Placental epithelial cell (primary cell): ENCODE measurements around the genes IFI27L1 and GSC.

GRCh38 chr14:93347258-93347935 is 415 bp downstream of the COX8C start:
- CAGE, long polyA plus RNA = no peak

- CAGE, long polyA plus RNA = no peak
Measured at GRCh38 chr14:93693830-93694499, 94.3 kb downstream of the PRIMA1 start.

GRCh38 chr14:93895095-93895414 is 32.1 kb upstream of the FAM181A start:
- CAGE, long polyA plus RNA = no peak

GRCh38 chr14:93939294-93940056 is 12.3 kb downstream of the FAM181A start:
- CAGE, long polyA plus RNA = no peak

DNA sequence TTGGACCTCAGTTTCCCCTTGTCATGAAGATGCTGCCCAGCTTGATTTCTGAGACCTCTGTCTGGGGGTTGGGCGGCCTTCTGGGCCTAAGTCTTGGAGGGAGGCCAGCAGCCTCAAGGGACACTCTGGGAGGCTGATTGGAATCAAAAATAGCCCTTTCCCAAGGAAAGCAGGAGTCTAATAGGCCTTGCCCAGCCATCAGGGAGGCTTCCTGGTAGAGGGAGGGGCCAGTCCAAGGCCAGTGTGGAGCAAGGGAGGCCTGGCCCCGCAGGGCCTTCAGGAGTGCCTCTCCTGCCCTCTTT is 6.9 kb downstream of the ASB2 start:
- CAGE, long polyA plus RNA = no peak

GRCh38 chr14:94001064-94001470 is 4.0 kb downstream of the CCDC197 start:
- CAGE, long polyA plus RNA = no peak

DNA sequence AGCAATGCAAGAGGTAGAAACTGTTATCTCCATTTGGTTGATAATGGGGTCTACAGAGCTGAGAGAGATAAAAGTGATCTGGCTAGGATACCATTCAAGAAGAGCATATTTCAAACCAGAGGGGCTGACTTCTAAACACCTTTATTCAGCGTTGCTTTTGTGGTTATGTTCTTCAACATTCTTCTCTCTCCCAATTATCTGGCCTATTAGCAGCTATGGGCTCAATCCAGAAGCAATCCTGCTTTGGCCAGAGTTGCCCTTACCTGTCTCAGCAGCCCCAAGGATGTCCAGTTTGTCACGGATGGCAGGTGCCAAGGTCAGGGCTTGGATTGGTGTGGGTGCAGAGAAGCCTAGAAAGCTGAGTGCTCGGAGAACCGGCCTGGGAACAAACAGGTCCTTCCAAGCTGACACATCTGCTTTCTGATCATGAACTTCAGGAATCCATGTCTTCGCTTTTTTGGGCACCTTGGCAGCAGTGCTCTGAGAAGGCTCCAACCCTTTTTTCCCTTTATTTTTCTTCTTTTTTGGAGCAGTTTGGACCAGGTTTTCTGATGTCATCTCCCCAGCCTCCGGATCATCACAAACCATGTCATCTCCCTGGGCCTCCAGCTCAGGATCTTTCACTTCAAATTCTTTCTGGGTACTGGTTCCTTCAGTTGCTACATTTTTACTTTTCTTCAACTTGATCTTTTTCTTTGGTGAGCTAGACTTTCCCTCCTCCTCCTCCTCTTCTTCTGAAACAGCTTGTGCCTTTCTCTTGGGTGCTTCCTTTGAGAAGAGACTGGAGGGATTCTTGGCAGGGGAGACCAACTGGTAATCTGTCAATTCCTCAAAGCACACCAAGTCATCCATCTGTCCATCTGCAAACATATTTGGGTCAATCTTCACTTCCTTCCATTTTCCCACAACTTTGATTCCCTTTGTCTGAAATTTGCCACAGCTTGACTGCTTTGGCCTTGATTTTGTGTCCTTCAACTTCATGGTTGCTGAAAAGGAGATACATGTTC is 1.9 kb downstream of the DDX24 start:
- CAGE, long polyA plus RNA = no peak

DNA sequence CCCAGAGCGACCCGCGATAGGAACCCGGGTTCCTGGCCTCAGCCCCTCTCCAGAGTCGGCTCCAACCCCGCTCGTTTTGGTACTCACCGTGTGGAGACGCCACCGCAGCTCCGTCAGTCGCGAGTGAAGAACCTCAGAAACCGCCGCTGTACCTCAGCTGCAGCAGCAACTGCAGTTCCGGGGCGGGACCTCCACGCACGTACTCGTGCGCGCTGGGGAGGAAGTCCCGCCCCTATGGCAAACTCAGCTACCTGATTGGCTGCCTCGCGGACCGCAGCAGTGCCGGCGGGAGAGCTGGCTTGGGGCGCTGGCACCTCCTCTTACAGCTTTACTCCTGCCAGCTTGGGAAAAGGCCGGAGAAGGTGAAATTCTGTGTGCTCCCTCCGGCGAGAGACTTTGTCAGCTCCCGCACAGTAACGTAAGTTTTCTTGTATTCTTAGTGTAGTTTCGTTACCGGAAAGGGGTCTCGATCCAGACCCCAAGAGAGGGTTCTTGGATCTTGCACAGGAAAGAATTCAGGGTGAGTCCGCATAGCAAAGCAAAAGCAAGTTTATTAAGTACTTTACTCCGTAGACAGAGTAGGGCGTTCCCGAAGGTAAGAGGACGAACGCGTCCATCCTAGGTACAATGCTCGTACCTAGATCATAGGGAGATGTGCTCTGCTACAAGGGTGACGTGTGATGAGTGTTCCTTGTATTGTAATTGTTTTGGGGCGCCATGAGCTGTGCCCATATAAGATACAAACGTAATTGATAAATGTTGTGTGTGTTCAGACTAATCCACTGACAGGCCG is at the start of gene IFI27L1:
Gene IFI27L1, plus strand, starts transcription at position 279 of the 793 bp plus-strand sequence.
- CAGE, long polyA plus RNA = no peak

DNA sequence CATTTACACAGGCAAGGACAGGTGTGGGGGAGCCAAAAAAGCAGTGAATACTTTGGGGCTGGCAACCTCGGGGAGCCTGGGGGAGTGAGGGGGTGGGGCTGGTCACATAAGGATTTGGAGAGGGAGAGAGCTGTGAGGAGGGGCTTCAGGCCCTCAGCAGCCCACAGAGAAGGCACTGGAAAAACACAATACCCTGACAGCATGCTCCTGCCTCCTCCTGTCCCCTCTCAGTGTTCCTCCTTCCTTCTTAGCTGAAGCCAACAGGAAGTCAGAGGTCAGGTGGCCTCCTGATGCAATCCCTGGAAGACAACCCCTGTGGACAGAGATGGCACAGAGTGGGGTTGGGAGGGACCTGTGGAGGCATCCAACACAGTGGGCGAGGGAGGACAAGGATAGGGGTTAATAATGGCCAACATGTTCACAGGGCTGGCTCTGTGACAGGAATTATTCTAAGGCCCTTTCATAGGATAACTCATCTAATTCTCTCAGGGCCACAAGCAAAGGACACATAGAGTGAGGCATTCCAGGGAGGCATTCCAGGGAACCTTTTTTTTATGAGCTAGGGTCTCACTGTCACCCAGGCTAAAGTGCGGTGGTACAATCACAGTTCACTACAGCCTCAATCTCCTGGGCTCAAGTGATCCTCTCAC is 15.4 kb upstream of the IFI27L2 start:
- CAGE, long polyA plus RNA = no peak

DNA sequence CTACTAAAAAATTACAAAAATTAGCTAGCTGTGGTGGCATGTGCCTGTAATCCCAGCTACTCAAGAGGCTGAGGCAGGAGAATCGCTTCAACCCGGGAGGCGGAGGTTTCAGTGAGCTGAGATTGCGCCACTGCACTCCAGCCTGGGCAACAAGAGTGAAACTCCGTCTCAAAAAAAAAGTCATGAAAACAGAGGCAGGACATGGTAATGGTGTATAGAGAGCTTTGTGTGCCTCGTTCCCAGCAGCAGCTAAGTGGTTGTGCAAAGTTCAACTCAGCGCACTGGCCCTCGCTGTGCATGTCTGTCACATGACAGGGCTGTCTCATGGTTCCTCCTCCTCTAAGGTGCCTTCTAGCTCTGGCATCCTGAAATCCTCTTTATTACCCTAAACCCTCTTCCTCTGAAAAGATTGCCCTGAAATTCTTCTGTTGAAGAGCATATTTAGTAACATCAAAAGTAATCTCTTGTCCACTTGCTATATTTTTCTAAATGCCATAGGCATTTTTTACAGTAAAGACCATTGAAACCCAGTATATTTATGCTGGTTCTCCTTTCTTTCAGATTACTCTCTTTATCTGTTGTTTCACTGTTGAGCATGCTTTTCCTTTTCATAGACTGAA is 15.8 kb downstream of the SERPINA10 start:
- CAGE, long polyA plus RNA = no peak

DNA sequence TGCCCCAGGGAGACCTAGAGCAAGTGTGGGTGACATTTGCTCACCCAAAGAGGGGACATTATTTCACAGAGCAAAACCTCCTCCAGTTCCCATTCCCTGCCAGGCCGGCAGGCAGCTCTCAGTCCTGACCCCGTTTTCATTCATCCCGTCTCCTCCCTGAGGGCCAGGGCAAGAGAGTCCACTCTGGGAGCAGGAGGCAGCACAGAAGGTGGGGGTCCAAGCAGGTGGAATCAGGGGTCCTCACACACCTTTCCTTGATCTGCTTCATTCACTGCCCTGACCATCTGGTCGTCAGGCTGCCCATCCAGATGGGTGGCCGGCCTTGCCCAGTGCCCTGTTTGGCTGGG is 2.3 kb downstream of the SERPINA10 start:
- CAGE, long polyA plus RNA = no peak

GRCh38 chr14:94377008-94378109 is 11.0 kb downstream of the SERPINA1 start:
- CAGE, long polyA plus RNA = no peak

GRCh38 chr14:94393805-94394384 is 5.5 kb upstream of the SERPINA1 start:
- CAGE, long polyA plus RNA = no peak

DNA sequence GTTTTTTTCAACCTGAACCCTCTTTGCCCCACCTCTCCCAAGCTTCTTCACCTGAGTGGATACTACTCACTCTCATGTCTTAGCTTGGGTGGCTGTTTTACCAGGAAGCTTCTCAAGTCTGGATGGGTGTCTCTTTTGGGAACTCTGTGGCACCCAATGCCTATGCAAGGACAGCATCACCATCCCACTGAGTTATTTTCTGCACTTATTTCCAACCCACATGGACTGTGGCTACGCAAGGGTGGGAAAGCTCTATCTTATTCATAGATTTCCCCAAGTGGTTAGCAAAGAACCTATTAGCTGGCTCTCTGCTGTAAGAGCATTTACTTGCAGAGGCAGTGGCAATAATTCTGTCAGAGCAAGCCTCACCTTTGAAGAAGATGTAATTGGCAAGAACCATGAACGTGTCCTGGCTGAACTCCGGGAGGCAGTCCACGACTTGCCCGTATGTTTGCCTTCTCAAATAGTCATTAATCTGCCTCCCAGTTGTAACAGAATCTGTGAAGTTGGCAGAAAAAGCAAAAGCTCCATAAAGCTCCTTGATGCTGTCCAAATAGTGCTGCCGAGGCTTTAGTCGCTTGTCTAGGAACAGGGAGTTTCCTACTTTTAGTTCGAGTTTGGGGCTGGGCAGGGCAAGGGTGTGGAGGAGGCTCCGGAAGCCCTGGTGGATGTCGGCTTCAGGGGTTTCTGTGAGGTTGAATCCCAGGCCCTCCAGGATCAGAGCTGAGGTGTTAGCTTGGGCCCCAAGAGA is 4.7 kb downstream of the SERPINA11 start:
- CAGE, long polyA plus RNA = no peak

GRCh38 chr14:94599646-94600098 is 12.5 kb upstream of the SERPINA3 start:
- CAGE, long polyA plus RNA = no peak

DNA sequence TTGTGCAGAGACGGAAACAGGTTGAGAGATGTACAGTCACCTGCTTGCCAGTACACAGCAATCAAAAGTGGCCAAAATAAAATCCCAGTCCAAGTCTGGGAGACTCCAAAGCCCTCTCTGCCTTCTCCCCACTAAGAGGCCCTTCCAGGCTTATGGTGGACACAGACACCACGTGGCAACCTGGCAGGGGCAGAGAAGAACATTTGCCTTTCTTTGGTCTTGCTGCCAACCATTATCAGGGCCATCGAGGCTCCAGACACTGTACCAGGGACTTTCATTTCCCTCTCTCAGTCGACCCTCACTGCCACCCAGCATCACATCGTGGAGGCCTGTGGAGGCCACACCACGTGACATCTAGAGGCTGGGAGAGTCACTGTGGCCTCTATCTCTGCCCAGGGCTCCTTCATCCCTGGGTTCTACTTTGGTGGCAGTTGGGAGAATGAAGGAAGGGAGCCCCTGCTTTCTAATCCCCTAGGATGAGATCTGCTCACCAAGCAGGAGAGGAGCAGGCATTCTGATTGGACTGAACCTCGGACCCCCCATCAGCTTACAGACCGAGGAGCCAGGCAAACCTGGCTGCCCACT is 1.5 kb downstream of the SERPINA3 start:
- CAGE, long polyA plus RNA = no peak

GRCh38 chr14:94689467-94689921 is 77.3 kb downstream of the SERPINA3 start:
- CAGE, long polyA plus RNA = no peak

DNA sequence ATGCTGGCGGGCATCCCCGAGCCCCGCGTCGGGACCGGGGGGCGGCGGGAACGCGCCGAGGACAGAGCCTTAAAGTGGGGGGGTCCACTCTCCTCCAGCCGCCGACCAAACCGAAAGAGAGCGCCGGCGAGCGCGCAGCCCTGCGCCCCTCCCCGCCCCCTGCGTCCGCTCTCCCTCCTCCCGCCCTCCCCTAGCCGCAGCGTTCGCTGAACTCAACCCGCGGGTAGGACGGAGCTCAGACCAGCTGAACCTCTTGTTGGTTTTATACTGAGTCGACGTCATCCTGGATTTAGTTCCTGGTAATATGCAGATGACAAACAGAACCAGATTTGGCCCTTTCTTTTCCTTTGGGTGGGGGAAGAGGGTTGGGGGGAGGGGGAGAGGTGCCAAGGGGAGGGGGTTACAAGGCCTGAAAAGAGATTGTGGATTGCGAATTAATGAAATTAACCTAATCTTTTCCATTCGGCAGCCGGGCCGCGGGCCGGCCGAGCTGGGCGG is at the start of gene GSC:
Gene GSC, minus strand, starts transcription at position 112 of the 498 bp plus-strand sequence.
- CAGE, long polyA plus RNA = no peak

DNA sequence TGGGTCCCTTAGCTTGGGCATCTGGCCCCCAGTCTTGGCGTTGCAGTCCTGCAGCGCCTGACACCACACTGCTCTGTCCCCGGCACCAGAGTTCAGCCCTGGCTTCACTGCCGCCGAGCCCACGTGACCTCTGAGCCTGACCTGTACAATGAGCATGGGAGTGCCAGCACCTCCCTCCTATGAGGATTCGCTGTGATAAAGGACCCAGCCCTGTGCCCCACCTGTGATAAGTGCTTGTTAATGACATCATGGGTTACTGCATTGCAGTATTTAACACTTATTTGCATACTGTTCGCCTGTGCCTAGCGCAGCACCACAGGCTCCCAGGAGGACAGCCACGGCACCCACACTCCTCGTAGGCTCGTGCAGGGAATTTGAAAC is 118.2 kb upstream of the GSC start:
- CAGE, long polyA plus RNA = no peak

DNA sequence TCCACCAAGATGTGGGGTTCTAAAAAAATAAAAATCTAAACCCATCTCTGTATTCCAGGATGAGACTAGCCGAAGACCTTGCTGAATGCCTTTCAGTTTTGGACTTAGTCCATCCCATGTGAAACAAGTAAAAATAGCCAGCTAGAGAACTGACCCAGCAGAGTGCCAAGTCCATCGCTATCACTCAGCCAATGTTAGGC is 148.5 kb downstream of the DICER1 start:
- CAGE, long polyA plus RNA = no peak